SJSA1 (cell line): ENCODE measurements around the genes USH1C, KCNC1, TPH1, HPS5 and LDHAL6A.

GRCh38 chr11:17074563-17074880 lies 2.9 kb downstream of the RPS13 start:
- RAMPAGE, long total RNA = no peak

GRCh38 chr11:17277170-17277978 lies 835 bp downstream of the NUCB2 start:
- RAMPAGE, long total RNA = no peak

- RAMPAGE, long total RNA = no peak
These were observed 2.8 kb upstream of the ABCC8 start for GRCh38 chr11:17479393-17479841.

GRCh38 chr11:17544046-17544715 lies at the start of gene USH1C:
USH1C (minus strand) TSS chr11:17544416.
- RAMPAGE, long total RNA = no peak

DNA sequence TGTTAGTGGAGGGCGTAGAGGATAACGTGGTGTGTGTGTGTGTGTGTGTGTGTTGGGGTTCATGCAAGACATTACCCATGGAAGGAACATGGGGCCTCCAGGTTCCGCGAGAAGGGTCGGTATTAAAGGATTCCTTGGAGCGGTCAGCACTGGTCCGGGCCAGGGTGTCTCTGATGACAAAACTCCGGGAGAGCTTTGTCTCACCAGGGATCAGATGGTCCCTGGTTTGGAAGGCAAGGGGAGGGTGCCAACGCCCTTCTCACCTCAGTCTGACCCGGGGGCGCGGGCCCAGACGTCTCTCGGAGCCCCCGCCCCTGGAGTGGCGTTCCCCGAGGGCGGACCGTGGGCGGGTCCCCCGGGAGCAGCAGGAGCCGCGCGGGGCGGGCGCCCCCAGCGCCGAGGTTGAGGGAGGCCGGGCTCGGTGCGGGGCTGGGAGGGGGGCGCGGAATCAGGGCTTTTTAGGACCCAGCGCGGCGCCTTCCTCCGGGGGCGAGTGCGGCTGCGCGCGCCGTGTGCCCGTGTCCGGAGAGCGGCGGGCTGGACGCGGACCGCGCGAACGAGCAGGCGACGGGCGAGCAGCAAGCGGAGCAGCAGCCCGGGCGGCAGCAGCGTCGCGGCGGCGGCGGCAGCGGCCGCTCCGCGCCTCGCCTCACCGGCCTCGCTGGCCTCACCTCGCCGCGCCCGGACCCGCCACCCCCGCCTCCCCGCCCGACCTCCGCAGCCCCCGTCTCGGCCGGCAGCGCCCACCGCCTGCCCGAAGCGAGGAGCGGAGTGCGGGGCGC lies at the start of gene KCNC1:
Gene KCNC1 (plus strand): TSS at position 547 of the 782 bp plus-strand sequence.
- RAMPAGE, long total RNA = no peak

DNA sequence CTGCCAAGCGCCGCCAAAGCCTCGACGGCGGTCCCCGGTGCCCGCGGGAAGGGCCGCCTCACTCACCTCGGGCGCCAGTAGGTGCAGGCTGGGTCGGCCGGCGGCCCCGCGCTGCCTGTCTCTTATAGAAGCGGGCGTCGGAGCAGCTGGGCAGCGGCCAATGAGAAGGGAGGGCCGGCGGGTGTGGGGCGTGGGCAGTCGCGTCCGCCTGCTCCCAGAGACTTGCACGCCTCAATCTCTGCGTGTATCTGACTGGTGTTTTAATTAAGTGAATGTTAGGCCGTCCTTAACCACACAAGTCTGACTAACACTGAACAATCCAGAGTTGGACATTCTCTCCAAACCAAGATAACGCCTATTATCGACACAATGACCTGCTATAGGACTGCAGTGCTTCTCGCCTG lies at the start of gene TPH1:
Gene TPH1 (minus strand): TSS at position 95 of the 404 bp plus-strand sequence.
- RAMPAGE, long total RNA = no peak

- RAMPAGE, long total RNA = no peak
These were observed 9.6 kb upstream of the SAAL1 start for GRCh38 chr11:18115484-18115824.

DNA sequence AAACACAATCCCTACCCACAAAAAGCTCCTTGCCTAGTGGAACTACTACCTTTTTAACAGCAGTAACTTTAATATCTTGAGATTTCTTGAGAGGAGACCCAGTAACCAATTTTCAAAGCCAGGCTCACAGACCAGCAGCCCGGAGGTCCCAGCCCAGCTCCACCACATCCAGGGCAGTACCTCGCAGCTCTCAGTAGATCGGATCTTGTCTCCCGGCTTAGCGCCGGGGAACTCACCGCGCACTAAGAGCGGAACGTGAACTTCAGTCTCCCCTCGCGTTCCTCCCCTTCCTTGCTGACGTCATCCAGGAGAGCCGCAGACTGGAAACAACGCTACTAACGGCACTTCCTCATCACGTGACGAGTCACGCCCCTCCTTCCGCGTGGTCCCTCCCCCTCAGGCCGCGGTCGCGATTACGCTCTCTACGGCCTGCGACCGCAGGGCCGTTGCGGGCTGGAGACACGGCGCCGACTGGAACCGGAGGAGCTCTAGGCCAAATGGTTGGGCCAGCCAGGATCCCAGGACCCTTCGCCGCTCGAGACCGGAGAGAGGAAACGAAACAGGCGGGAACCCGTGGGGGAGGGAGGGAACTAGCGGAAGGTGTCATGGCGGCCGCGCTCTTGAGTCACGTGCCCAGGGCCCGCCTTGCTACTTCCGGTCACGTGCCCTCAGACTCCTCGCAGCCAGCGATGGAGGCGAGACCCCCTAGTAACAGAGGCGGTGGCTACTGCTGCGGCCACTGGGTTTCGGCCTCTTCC lies at the start of gene HPS5:
Gene HPS5 (minus strand): TSS at position 244 of the 758 bp plus-strand sequence.
- RAMPAGE, long total RNA = start-site peak on the plus strand centred at position 399 of the sequence, 75 bp wide, 43 and 28 reads in 2 replicates; start-site peak on the plus strand centred at position 684 of the sequence, 61 bp wide, 545 and 165 reads in 2 replicates

GRCh38 chr11:18323233-18323626 lies 863 bp downstream of the GTF2H1 start:
- RAMPAGE, long total RNA = no peak

GRCh38 chr11:18383315-18383523 lies 11.1 kb upstream of the LDHA start:
- RAMPAGE, long total RNA = no peak

DNA sequence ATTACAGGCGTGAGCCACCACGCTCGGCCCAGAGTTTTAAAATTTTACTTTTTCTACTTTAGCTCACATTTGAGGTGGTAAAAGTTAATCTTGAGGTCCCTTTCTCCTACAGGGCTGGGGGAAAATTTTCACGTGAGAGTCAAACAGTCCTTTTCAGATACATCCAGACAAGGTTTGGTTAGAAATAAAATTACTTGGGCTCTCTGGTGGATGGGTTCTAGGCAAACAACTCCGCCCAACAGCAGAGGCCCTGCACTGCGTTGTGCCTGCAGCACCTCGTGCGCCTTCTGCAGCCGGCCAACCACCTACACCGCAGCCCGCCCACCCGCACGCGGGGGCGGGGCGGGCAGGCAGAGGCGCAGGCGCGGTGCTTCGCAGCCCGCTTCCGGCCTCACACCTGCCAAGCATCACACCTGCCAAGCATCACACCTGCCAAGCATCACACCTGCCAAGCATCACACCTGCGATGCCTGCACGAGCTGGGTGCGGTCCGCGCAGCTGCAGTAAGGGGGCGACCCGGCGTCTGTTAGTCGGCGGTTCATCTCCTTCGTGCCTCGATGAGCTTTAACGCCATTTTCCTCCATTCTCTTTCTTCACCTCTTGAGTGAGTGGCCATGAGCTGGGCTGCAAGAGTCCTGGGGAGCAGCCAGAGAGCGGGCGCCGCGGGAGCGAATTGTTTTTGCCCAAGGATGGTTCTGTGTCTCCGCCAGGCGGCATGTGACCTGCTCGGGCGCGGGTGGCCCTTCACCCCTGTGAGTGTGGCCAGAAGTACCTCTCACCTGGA lies at the start of gene LDHAL6A:
Gene LDHAL6A (plus strand): TSS at position 382 of the 784 bp plus-strand sequence.
- RAMPAGE, long total RNA = no peak

GRCh38 chr11:18634655-18635031 lies 501 bp upstream of the SPTY2D1 start:
- RAMPAGE, long total RNA = no peak

GRCh38 chr11:18668377-18668847 lies 30.2 kb upstream of the TMEM86A start:
- RAMPAGE, long total RNA = no peak

DNA sequence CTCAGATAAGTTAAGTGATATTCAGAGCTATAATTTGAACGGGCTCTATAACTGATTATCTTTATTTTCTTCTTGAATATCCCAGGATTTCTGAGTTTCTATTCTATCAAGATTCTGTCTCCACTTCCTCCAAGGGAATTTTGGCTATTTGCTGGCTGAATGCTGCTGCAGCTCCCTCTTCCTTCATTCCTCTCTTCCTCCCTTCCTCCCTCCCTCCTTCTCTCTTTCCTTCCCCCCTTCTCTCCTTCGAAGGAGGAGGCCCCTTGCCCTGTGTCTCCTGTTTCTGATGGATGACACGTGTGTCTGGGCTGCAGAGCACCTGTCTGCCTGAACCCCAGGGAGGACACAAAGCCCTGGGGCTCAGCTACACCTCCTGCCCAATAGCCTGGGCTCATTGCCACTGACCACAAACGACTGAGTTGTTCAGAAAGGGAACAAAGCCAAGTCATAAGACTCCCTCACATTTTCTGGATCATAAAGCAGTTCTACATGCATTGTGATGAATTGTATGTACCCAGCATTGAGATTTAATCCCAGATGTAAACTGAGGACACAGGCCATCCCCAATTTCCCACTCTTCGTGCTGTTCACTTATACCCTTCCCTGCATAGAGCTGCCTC lies 1.4 kb downstream of the CSRP3 start:
- RAMPAGE, long total RNA = no peak

GRCh38 chr11:19345499-19346128 lies 104.9 kb upstream of the E2F8 start:
- RAMPAGE, long total RNA = no peak

DNA sequence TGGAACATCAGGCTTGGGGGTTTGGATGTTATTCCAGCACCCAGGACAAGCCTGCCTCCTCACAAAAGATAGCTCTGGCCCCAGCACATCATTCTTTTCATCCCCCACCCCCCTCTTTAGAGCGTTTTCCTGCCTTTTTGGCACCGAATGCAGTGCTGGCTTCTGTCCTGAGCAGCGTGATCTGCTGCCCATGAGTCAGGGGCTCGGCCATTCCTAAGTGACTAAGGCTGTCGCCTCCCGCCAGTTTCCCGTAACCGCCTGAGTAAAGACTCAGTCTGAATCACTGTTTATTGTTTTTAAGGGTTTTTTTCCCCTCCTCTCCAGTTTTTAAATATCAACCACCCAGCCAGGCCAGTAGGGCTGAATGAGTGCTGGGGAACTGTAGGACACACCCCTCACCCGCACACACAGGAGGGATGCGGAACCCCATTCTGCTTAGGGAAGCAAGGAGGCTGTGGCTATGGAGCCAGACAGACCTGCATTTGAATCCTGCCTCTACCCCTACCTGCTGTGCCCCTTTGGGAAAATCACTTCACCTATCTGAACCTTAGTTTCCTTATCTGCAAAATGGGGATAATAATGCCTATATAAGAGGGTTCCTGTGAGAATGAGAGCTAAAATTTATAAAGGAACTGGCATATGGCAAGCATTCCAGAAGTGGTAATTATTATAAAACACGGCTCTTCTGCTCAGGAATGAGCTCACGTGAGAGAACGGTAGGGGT lies 32.4 kb upstream of the NAV2 start:
- RAMPAGE, long total RNA = no peak

DNA sequence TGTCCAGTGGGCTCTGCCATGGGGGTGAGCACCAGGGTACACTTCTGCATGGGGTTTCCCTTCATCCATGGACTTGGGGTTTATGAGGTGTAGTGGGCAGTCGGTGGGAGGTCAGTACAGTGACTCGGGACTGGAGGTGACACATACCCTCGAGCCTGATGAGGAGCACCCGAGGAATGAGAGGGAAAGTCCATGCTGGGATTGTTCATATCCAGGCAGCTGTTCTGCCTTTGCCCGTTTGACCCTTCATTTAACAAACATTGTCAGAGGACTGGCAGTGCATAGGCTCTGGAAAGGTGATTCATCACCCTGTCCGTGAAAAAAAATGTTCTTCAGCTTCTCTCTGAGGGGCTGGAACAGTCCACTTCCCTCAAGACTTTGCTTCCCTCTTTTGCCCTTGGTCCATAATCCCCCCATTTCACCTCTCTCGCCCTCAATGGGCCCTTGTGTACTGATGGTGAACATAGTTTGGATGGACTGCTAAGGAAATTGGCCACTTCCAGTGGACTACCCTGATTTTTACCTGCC lies 2.8 kb downstream of the NAV2 start:
- RAMPAGE, long total RNA = no peak

DNA sequence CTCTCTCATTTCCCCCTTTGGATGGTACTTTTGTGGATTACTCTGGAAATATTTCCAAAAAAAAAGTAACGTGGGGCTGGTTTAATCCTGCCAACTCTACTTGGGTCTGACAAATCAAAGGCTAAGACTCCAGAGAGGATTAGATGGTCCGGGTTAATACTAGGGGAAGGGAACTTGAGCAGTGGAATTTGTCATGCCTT lies 120.2 kb downstream of the NAV2 start:
- RAMPAGE, long total RNA = no peak

DNA sequence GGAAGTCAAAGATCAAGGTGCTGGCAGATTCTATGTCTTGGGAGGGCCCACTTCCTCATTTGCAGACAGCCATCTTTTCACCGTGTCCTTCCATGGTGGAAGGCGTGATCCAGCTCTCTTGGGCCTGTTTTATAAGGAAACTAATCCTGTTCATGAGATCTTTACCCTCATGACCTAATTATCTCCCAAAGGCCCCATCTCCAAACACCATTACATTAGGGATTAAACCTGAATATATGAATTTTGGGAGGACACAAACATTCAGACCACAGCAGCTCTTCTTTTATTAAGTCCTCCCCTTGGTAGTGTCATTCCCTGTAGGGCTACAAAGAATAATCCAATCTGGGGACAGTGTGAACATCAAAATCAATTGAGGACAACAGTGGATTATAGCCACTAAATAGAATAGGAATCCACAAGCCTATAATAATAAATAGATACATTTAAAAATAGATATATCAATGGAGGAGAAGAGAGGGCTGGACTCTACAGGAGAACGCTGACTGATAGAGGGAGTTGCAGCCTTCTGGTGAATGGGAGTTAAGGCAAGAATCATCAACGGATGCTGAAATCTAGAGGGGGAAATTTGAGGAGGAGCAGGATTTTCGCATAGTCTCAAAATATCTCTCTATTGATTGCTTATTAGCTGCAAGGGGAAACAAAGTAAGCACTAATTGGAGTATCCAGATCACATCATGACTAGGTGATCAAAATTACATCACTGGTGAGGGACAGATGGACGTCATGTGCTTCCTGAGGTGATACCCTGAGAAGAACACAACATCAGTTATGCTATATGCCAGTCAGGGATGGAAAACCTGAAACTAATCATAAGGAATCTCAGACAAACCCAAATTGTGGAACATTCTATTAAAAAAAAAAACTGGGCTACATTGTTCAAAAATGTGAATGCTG lies 124.4 kb downstream of the NAV2 start:
- RAMPAGE, long total RNA = no peak

- RAMPAGE, long total RNA = no peak
These were observed 134.2 kb downstream of the NAV2 start for GRCh38 chr11:19846674-19847351.